Rectum (tissue), 1 donor: Measurements from ENCODE around the genes CWF19L1, SCD and SEMA4G.

- PRO-cap: no peak
Observed at GRCh38 chr10:98253549-98253955, 14.4 kb downstream of the LOXL4 start.

GRCh38 chr10:98316789-98317181 is 48.8 kb upstream of the LOXL4 start:
- PRO-cap: no peak

- PRO-cap: no peak
Observed at GRCh38 chr10:99233386-99233934, 2.2 kb downstream of the HPSE2 start.

GRCh38 chr10:99357572-99358053 is 28.5 kb downstream of the CNNM1 start:
- PRO-cap: no peak

- PRO-cap: no peak
Observed at GRCh38 chr10:99716558-99717365, 15.2 kb downstream of the COX15 start.

GRCh38 chr10:99908805-99909241 is 100.9 kb downstream of the DNMBP start:
- PRO-cap: no peak

- PRO-cap: no peak
Observed at GRCh38 chr10:99981539-99982245, 28.1 kb downstream of the DNMBP start.

GRCh38 chr10:100010374-100010846 is 663 bp upstream of the DNMBP start:
- PRO-cap: no peak

- PRO-cap: no peak
Observed at GRCh38 chr10:100019770-100020139, 10.0 kb upstream of the DNMBP start.

GRCh38 chr10:100187568-100188090 is 1.8 kb upstream of the ERLIN1 start:
- PRO-cap: no peak

- PRO-cap: bidirectional peak, plus-strand start at chr10:100267779, minus-strand start at chr10:100267676
Observed at GRCh38 chr10:100267007-100268011, at the start of gene CWF19L1. Gene CWF19L1 (minus strand): TSS chr10:100267638.

DNA sequence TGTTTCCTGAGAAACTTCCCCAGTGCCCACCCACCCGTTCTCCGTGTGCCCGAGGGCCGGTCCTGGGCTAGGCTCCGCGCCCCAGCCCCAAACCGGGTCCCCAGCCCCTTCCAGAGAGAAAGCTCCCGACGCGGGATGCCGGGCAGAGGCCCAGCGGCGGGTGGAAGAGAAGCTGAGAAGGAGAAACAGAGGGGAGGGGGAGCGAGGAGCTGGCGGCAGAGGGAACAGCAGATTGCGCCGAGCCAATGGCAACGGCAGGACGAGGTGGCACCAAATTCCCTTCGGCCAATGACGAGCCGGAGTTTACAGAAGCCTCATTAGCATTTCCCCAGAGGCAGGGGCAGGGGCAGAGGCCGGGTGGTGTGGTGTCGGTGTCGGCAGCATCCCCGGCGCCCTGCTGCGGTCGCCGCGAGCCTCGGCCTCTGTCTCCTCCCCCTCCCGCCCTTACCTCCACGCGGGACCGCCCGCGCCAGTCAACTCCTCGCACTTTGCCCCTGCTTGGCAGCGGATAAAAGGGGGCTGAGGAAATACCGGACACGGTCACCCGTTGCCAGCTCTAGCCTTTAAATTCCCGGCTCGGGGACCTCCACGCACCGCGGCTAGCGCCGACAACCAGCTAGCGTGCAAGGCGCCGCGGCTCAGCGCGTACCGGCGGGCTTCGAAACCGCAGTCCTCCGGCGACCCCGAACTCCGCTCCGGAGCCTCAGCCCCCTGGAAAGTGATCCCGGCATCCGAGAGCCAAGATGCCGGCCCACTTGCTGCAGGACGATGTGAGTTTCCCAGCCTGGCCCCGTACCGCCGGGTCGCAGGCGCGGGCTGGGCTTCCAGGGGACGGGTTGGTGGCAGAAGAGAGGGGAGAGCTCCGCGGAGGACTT is at the start of gene SCD:
SCD (plus strand) TSS at position 472 of the 875 bp plus-strand sequence.
- PRO-cap: bidirectional peak, plus-strand start at position 349 of the sequence, minus-strand start at position 168 of the sequence

DNA sequence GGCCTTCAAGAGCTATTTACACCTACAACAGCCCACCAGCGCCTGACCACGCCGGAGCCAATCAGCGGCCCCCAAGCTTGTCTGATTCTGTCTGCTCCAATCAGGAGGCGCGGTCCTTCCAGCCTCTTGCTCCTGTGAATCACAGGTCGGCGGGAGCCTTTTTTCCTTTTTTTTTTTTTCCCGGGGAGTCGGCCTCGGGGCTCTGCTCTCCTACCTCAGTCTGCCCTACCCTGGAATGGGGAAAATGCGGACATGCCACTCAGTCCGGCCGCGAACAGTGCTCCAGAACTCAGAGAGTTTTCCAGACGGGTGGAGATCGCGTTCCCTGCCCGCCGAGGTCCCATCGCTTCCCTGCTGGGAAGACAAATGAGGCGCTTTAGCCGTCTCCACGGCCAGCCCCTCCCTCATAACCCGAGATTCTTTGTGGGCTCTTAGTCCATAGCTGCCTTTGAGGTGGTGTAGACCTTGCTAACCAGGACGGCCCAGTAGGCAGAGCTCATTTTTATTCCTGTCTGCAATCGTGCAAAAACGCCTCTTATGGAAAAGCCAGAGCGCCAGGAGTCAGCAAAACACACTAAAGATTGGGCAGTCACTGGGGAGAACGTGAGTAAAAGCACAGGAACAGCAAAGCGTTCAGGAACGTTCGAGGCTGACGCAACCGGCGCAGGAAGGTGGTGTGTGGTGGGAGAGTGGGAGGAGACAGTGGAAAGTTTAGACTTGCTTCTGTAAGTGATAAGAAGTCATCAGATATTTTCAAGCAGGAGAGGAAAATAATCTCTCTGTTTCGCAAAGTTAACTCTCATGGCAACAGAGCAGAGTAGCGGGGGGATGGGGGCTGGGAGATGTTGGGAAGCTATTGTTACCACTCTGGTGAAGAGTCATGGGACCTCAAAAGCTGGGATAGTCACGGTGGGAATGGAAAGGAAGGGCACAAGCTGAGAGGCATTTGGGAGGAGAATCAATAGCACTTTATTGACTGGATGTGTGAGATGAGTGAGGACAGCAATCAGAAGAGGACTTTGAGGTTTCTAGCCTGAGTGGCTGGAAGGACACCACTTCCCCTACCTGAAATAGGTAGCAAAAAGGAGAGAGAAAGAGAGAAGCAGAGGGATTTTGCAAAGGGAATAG is 26.7 kb downstream of the SCD start:
- PRO-cap: bidirectional peak, plus-strand start at position 186 of the sequence, minus-strand start outside the sequence; bidirectional peak, plus-strand start at position 584 of the sequence, minus-strand start at position 583 of the sequence; bidirectional peak, plus-strand start at position 1,033 of the sequence, minus-strand start at position 1,021 of the sequence

- PRO-cap: no peak
Observed at GRCh38 chr10:100425252-100425451, 37.7 kb upstream of the WNT8B start.

DNA sequence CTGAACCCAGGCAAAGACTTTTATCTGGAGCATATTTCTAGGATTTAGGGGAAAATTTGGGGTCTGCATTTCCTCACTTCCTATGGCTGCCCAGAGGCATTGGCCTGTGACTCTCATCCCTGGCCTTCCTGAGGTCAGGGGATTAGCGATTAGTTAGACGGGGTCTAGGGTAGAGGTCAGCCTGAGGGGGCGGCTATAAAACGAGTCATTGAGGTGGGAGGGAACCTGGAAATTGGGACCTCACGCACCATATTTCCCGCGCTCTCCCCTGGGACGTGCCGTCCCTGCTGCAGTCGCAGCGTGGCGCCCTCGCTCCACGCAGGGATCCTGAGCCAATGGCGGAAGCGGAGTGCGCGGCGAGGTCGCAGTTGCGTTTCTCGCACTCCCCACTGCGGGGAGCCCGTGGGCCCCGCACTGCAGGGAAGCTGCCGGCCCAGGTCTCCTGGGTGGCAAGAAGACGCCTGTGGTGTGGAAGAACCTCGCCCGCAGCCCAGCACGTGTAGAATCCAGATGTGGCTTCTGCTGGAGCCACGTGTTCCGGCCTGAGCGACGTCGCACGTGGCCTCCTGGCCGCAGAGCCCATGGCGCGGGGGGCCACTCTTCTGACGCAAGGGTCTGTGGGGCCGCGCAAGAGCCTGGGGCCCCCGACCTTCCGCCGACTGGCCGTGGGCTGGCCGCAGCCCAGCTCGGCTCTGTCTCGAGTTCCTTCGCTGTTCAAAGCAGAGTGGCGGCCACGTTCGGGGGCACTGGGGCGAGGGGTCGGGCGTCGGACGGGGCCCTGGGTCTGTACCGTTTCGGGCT is 26.3 kb downstream of the HIF1AN start:
- PRO-cap: unidirectional peak, plus-strand start at position 455 of the sequence

DNA sequence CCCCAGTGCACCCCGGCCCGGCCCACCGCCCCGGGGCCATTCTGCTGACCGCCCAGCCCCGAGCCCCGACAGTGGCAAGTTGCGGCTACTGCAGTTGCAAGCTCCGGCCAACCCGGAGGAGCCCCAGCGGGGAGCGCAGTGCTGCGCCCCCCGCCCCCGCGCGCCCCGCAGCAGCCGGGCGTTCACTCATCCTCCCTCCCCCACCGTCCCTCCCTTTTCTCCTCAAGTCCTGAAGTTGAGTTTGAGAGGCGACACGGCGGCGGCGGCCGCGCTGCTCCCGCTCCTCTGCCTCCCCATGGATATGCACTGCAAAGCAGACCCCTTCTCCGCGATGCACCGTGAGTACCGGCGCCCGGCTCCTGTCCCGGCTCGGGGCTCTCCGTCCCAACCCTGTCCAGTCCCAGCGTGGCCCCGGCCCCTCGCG is 596 bp downstream of the PAX2 start:
- PRO-cap: no peak

- PRO-cap: unidirectional peak, minus-strand start at chr10:100827528
Observed at GRCh38 chr10:100827319-100828218, 82.2 kb downstream of the PAX2 start.

GRCh38 chr10:100828219-100828935 is 83.0 kb downstream of the PAX2 start:
- PRO-cap: no peak

DNA sequence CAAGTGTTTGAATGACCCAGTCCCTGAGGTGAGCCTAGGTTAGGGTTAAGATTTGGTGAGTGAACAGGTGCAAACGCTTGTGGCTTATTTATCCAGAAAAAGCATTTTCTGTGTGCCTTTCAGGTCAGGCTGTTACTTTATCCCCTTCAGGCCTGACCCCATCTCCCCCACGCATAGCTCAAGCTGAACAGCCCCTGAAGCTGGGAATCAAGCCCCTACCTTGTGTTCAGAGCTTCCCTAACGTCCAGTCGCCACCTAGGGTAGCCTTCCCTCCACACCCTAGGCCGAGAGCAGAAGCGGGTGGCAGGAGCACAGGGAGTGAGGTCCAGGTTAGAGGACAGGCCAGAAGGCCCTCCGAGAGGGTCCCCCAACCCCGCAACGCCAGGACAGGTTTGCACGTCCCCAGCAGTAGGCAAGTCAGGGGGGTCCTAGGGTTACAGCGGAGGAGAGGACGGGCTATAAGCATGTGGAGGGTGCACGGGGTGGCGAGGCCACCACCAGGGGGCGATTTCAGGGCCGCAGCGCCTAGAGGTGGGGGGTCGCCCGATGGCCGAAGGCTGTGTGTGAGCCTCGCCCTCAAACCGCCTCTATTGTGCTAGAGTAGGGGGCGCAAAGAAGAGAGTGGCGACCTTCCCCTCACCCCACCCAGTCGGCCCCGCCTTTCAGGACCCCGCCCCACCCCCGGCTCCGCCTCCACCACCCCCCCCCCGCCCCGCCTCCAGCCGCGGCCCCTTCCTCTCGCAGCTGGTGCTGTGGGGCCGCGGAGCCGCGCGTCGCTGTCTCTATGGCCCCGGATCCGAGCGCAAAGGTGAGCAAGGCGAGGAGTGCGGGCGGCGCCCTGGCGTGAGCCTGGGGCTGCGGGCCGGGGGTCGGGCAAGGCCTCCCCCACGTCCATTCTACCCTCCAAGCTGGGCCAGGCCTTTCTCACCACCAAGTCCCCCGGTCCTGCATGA is at the start of gene SEMA4G:
SEMA4G (plus strand) TSS at position 721 of the 953 bp plus-strand sequence.
- PRO-cap: unidirectional peak, plus-strand start at position 293 of the sequence; unidirectional peak, plus-strand start at position 528 of the sequence; bidirectional peak, plus-strand start at position 743 of the sequence, minus-strand start at position 589 of the sequence

GRCh38 chr10:100969737-100970469 is 599 bp downstream of the SEMA4G start:
- PRO-cap: bidirectional peak, plus-strand start at chr10:100970325, minus-strand start at chr10:100970210